Hepatocyte (in vitro differentiated cells and primary cell): ENCODE measurements around the gene TRHDE.

GRCh38 chr12:71755019-71755968 is 631 bp downstream of the RAB21 start:
- RAMPAGE, long total RNA: no peak
- RRBS: under 1% methylated on average over 13 of the region's 68 CpGs

DNA sequence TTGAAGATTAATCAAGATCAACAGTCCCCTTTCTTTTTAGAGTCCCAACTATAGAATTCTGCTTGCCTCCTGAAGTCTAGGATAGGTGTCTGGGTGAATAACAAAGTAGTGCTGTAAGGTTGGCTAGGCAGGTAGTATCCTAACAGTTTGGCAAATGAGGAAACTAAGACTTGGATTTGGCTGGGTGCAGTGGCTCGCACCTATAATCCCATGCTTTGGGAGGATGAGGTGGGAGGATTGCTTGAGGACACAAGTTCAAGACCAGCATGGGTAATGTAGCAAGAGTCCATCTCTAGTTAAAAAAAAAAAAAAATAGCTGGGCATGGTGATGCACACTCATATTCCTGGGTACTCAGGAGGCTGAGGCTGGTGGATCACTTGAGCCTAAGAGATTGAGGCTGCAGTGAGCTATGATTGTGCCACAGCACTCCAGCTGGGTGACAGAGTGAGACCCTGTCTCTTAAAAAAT is 6.1 kb downstream of the RAB21 start:
- RAMPAGE, long total RNA: no peak
- RRBS: no CpG with 5 or more reads among the region's 1 CpG

GRCh38 chr12:71770830-71771369 is 16.2 kb downstream of the RAB21 start:
- RAMPAGE, long total RNA: no peak
- RRBS: no CpG with 5 or more reads among the region's 4 CpGs

- RAMPAGE, long total RNA: no peak
- RRBS: 2% methylated on average over 37 of the region's 86 CpGs
Measured at GRCh38 chr12:72272001-72272947, at the start of gene TRHDE. Gene TRHDE (plus strand): TSS chr12:72272370.

- RAMPAGE, long total RNA: no peak
- RRBS: no CpG with 5 or more reads among the region's 5 CpGs
Measured at GRCh38 chr12:73129509-73129754, 857.3 kb downstream of the TRHDE start.

GRCh38 chr12:75566637-75566836 is 55.1 kb upstream of the KRR1 start:
- RAMPAGE, long total RNA: no peak
- RRBS: no CpG with 5 or more reads among the region's 4 CpGs

DNA sequence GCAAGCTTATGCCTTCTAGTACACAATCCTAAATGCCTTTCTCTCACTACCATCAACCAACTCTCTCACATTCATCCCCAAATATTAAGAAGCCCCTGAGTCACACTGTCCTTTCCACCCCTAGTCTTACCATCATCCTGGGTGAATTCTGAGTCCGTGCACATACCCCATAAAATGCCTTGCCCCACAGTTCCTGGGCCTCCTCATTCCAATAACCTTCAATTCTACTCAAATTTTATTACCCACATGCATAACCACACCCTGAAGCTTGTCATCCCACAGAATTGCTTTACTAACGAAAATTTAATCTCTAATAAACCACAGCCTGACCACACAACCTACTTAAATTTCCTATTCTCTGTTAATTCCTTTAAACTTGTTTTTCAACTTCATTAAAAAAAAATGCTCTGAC is 258.9 kb downstream of the NAP1L1 start:
- RAMPAGE, long total RNA: no peak
- RRBS: no CpG with 5 or more reads among the region's 2 CpGs

DNA sequence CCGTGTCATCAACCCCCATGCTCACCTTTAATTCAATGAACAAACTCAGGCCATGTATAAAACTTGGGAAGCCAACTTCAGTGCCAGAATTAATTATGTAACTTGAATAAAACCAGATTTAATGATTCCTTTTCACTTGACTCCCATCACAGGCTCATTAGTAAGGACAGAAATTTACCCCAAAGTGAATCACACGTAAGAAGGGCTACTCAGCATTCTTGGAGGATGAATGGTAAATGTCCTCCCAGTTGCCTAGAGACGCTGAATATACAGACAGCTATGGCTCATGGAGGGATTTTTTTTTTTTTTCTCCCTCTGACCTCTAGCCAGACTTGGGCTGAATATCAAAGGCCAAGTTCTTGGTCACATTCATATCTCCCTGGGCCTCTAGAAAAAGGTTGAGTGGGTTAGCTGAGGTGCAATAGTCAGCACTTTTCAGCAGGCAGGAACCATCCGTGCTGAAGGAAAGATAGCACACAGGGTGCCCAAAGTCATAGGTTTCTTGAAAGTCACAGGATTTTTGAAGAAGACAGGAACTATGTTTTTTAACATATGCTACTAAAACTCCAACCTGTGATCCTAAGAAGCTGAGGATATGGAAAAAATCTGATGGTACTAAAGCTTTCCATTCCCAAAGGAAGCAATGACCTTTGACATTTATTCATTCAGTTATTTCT is 130.4 kb downstream of the NAP1L1 start:
- RAMPAGE, long total RNA: no peak
- RRBS: no CpG with 5 or more reads among the region's 4 CpGs

- RAMPAGE, long total RNA: no peak
- RRBS: no CpG with 5 or more reads among the region's 5 CpGs
Measured at GRCh38 chr12:76085575-76085829, 1.0 kb upstream of the NAP1L1 start.

- RAMPAGE, long total RNA: no peak
- RRBS: no CpG with 5 or more reads among the region's 5 CpGs
Measured at GRCh38 chr12:76468947-76469998, 90.3 kb downstream of the OSBPL8 start.

DNA sequence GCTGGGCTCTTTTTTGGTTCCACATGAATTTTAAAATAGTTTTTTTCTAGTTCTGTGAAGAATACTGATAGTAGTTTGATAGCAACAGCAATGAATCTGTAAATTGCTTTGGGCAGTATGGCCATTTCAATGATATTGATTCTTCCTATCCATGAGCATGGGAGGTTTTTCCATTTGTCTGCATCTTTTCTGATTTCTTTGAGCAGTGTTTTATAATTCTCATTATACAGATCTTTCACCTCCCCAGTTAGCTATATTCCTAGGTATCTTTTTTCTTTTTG is 47.0 kb downstream of the OSBPL8 start:
- RAMPAGE, long total RNA: no peak

- RAMPAGE, long total RNA: no peak
- RRBS: no CpG with 5 or more reads among the region's 5 CpGs
Measured at GRCh38 chr12:76542765-76543190, 16.8 kb downstream of the OSBPL8 start.

DNA sequence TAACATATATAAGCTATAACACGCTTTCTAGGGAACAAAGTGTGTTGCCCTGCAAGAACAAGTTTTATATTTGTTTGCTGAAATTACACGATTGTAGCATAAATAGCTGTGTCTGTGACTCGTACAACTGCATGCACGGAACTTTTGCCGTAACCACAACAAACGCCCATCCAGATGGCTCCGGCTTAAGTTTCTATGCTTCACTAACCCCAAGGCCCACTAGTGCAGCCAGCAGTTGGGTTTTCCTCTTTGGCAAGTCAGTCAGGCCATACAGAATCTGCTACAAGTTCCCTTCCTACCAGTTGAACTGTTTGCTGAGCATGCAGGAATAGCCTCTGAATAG is 12.1 kb downstream of the CSRP2 start:
- RAMPAGE, long total RNA: no peak
- RRBS: no CpG with 5 or more reads among the region's 7 CpGs

- RAMPAGE, long total RNA: no peak
- RRBS: no CpG with 5 or more reads among the region's 27 CpGs
Measured at GRCh38 chr12:76984527-76985014, 80.8 kb downstream of the E2F7 start.

DNA sequence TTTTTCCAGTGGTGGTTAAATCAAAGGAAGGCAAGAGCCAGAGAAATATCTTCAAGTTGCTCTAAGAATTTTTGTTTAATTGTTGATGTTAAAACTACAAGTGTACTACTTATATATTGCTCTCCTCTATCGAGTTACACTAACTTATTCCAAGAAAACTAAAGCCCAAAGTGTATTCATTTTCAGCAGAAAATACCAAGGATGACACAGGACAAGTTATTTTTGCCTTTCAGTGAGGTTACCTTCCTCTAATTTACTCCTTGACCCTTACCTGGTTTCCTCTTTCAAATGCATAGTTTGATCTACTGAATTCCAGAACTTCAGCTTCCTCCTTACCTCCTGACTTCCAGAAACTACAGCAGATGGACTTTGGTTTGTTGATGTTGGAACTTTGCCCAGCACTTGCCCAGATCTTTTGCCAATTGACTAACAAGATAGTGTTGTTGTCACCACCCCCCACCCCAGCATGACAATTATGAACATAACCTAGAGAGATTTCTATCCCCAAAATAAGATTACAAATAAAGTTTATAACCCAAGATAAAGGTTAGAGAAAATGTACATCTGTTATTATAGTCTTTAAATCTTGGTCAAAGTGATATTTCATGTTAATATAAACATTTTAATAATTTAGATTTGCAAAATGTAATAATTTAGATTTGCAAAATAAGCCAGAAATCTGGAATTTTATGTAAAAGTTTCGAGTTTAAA is 63.2 kb downstream of the NAV3 start:
- RAMPAGE, long total RNA: no peak
- RRBS: no CpG with 5 or more reads among the region's 2 CpGs

DNA sequence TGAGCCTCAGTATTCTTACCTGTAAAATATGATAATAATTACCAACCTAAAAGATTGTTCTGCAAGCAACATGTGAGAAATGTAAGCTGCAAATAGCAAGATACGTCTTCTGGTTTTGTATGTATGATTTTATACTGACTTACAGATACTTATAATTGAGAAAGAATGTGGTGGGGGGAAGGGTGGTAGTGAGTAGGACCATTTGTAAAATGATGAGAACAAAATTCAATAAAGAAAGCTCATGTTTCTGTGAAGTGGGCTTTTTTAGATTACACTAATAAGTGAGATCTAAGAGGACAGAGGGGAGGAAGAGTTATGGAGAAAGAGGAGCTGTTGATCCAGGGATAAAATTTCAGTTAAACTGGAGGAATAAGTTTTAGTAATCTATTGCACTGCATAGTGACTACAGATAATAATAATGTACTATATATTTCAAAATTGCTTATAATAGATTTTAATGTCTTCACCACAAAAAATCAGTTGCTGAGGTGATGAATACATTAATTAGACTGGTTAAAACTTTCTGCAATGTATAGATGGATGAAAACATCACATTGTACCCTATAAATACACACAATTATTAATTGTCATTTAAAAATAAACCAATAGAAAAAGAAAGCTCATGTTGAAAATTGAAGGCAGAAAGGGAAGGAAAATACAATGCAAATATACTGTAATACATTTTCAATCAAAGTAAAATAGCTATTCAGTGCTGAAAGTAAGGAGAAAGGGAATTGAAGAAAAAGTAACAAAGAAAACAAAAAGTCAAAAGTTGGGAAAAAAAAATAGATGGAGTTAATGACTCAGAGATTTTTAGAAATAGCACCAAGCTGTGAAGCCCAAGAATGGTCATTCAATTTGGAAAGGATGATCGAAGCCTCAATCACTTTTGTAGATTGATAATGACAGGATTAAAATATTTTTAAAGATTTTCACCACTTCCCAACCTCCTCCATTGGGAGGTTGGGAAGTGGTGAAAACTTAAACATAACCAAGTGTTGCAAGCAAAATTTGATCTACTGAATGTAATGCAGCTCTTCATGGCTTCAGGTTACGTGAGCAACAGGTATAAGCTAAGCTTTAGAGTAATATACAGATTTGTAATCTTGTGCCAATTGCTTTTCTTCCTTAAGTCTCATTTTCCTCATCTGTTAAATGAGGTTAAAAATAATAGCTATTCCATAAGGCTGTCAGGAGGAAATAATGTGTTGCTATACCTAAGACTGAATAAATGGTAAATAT is 65.6 kb downstream of the SYT1 start:
- RAMPAGE, long total RNA: no peak
- RRBS: no CpG with 5 or more reads among the region's 3 CpGs

- RAMPAGE, long total RNA: no peak
- RRBS: no CpG with 5 or more reads among the region's 1 CpG
Measured at GRCh38 chr12:79408009-79408320, 282.8 kb downstream of the PAWR start.

- RAMPAGE, long total RNA: no peak
- RRBS: no CpG with 5 or more reads among the region's 5 CpGs
Measured at GRCh38 chr12:79566242-79566850, 124.4 kb downstream of the PAWR start.

DNA sequence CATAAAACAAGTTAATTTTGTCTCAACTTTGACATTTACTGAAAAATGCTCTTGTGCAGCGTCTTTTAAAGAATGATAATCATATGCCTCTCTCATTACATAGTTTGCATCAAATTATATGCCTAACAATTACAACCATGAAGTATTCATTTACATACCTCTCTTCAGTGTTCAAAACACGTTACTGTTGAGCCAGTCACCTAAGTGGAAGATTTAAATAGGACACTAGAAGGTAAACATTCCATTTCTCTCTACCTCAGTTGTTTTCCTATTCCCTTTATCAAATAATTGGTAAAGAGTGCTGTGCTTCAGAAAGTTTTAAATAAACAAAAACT is 46.5 kb downstream of the PAWR start:
- RAMPAGE, long total RNA: no peak
- RRBS: no CpG with 5 or more reads among the region's 2 CpGs

DNA sequence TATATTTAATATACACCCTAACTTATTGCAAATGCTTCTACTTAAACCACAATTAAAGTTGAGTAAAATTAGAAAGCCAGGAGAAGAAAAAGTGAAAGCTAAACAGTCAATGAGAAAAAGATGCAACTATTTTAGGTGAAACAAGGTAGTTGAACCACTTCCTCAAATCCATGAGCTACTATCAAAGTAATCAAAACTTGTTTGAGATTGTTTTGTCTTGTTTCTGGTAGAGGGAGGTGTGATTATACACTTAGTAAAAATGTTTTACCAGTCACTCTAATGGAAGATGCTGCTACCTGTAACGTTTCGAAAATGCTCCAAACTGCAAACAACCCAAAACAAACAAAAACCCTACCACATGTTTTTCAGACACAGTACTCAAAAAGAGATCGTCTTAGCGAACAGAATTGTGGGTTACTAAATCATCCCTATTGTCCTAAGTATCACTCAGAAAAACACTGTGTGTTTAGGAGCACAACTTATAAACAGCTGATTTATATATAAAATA is 2.0 kb downstream of the PAWR start:
- RAMPAGE, long total RNA: no peak
- RRBS: no CpG with 5 or more reads among the region's 4 CpGs